Jurkat, Clone E6-1 (cell line): ENCODE data around the genes GBP7 and BRDT.

DNA sequence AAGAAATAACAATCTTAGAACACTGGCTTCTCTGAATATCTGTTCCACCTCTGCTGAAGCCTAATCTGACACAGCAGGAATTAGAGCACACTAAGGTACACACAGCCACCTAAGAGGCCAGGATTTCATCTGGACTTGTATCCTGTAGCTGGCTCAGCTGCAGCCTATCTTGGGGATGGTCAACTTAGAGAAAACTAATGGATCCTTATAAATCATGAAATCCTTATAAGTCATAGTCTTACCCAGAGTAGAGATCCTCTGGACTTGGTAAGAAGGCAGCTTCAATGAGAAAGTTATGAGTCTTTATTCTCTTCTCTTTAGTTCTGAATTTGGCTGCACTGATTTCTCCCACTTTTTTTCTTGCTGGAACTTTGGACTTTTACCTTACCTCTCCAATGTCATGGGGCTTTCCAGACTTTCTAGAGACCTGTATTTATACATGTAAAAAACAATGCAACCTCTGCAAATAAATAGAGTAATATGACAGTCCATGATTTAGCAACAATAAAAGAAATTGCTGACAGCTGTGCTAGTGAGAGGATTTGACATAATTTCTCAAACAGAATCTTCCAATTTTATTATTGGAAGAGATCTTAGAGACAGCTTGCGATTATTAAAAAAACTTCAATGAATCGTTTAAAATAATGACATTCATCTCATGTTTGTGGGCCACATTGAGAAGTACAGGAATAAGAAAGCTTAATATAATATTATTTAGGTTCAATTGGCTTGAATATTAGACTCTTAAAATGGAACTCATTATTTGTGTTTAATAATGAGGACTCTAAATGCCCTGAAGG, at the start of gene GBP7:
TSS of gene GBP7 (minus strand) at position 325 of the 800 bp plus-strand sequence.
- RRBS: no CpG with 5 or more reads among the region's 2 CpGs

- RRBS: no CpG with 5 or more reads among the region's 2 CpGs
Observed at GRCh38 chr1:89453233-89453730, 71.3 kb upstream of the LRRC8B start.

- RRBS: 1% methylated on average over 28 of the region's 64 CpGs
Observed at GRCh38 chr1:89524955-89526017, 657 bp downstream of the LRRC8B start.

GRCh38 chr1:89566449-89567419, 42.1 kb downstream of the LRRC8B start:
- RRBS: no CpG with 5 or more reads among the region's 8 CpGs

GRCh38 chr1:89582568-89583164, 50.3 kb upstream of the LRRC8C start:
- RRBS: no CpG with 5 or more reads among the region's 16 CpGs

DNA sequence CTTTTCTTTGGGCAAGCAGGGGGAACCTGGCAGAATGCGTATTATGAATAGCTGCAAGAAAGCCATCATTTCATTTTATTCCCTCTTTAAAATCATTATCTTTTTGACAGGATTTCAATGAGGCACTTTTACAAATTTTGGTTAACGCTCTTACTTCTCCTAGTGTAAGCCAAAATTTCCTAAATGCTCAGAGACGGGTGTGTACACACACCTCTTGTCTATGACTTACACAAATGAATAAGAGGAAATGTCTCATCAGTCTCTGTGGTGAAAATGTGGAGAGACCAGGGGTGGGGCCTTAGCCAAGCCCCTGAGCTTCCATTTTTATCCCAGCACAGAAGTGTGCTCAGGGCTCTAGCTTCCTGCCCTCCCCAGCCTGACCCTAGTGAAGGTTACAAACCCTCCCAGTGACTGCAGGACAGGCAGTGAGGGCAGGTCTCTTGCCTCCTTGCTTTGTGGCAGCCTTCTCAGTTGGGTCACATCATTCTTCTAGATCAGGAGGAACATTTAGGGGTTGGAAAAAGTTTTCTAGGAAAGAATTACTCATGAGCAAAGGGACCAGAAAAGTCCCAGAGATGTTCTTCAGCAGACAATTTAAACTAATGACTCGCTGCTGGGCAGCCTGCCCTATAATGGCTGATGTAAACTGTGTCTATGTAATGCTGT, 91.8 kb downstream of the LRRC8C start:
- RRBS: no CpG with 5 or more reads among the region's 4 CpGs

GRCh38 chr1:89752929-89753186, 68.0 kb upstream of the LRRC8D start:
- RRBS: no CpG with 5 or more reads among the region's 9 CpGs

DNA sequence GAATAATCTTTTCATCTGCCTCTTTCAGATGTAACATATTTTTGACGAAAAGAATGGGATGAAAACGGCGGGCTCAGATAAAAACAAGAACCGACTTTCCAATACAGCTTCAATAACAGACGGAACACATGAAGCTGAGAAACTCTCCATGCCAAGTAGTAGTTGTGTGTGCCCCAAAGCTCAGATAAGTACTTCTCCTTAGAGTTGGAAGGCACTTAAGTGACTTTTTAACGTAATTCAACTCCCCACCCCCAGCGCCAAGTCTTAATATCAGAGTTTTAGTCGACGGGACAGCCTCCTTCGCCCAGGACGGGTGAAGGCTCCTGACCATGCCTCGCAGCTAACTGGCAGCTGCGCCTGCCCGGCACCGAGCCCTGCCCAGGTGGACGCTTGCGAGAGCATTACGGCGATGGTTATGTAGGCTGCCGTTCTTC, 467 bp upstream of the LRRC8D start:
- RRBS: no CpG with 5 or more reads among the region's 20 CpGs

DNA sequence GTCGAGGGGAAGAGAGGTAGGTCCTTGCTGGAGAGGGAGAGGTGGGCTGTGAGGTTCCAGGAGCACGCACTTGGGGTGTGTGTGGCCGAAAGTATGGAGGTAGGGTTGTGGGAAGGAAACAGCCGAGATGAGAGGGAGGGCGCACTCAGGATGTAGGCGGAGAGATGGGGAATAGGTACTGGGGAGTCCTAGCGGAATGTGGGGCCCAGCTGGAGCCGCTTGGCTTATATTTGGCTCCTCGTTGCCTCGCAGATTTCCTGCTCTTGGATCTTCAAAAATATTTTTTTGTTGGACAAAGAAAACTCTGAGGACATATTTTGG, 1.3 kb downstream of the LRRC8D start:
- RRBS: no CpG with 5 or more reads among the region's 10 CpGs

GRCh38 chr1:89836139-89836636, 15.4 kb downstream of the LRRC8D start:
- RRBS: no CpG with 5 or more reads among the region's 4 CpGs

DNA sequence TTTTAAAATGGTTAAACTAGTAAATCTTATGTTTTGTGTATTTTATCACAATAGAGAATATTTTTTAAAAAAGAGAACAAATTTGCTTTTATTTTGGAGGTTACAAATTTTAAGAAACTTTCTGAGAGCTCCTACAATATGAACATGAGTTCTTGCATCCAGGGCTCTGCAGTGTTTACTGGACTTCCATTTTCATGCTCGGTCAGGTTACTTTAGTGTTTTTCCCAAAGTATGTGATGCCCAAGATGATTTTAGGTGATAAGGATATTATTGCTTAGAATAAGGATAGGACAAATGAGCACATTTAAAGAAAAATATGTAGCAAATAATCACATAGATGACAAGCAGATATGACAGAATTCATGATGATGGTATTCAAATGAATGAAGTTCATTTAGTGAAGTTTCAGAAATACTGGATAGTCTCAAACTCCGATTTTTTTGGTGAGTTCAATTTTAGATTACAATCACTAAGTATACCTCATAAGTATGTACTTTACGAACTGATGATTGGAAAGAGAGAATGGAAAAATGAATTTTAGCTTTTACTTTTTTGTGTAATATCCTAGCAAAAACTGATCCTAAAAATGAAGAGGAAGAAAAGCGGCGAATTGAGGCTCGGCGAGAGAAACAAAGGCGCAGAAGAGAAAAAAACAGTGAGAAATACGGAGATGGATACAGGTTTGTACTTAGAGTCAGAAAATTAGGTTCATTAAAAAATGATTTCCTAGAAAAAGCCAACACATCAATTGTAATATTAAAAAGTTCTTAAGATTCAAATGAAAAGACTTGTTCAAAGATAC, 17.8 kb downstream of the ZNF326 start:
- RRBS: no CpG with 5 or more reads among the region's 9 CpGs

- RRBS: no CpG with 5 or more reads among the region's 3 CpGs
Observed at GRCh38 chr1:90403127-90403697, 313.9 kb downstream of the BARHL2 start.

- RRBS: 92% methylated on average over 20 of the region's 61 CpGs
Observed at GRCh38 chr1:90719298-90720331, 2.5 kb upstream of the BARHL2 start.

GRCh38 chr1:90850853-90851885, 134.1 kb upstream of the BARHL2 start:
- RRBS: 18% methylated on average over 41 of the region's 96 CpGs

DNA sequence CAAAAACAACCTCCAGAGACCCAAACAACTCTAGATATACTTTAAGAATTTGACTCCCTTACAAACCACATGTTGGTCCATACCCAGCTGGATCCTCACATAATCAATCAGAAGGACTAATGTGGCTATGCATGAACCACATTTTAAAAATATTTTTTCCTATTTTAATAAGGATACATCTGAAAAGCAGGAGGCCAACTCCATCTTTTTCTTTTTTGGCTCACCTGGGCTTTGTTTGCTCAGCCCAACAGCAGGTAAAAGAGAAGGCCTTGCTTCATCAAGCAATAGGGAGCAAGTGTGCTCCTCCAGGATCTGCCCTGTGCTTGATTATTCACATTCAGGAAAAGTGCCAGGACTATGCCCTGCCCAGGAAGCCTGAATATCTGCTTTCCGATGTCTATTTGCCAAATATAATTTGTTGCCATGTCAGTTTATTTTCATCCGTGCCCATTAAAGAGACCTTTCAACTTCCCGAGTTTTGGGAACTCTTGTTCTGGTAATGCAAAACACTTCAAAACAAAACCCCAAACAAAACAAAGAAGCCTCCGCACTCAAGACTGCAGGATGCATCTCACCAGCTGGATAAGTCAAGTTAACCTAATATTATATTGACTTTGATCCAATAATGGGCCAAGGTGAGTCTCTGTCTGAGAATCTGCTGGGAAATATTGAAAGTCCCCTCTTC, 185.3 kb downstream of the CDC7 start:
- RRBS: no CpG with 5 or more reads among the region's 4 CpGs

- RRBS: no CpG with 5 or more reads among the region's 7 CpGs
Observed at GRCh38 chr1:91798049-91798687, 87.8 kb downstream of the TGFBR3 start.

DNA sequence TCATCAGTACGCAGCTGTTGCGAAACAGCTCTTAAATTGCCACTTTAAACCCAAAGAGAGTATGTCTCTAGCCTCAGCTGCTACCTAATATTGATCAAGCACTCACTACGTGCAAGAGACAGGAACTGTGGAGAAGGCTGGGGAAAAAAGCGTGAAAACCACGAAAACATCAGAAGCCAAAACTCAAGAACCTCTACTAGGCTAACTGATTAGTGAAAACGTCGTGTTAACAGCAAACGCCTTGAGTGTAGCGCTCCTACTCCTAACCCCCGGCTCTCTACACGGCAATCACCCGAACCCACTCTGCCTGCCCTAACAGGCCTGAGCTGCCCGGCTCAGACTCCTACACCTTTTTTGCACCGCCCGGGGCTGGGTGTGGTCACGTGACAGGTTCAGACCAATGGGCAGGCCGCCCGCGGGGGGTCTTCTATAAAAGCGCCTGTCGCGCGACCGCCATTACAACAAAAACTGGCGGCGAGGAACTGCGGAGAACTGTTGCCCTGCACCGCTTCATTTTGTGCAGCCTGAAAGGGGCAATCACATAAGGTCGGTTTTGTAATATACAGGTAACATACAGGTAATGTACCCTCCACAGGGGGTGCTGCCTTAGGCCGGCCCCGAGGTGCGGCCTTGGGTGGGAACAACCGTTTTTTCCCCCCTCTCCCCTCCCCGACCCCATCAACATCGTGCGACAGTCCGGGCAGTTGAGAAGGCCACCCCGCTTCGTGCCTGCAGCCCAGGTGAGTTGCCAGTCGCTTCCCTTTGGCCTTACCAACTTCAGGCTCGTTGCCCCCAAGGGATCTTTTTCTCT, at the start of gene BRDT:
TSS of gene BRDT (plus strand) at position 459 of the 811 bp plus-strand sequence.
- RRBS: 44% methylated on average over 4 of the region's 41 CpGs

GRCh38 chr1:92484708-92485611, 1.8 kb downstream of the GFI1 start:
- RRBS: 1% methylated on average over 25 of the region's 65 CpGs

- RRBS: no CpG with 5 or more reads among the region's 4 CpGs
Observed at GRCh38 chr1:92588385-92589166, 101.9 kb upstream of the GFI1 start.

- RRBS: no CpG with 5 or more reads among the region's 1 CpG
Observed at GRCh38 chr1:92842770-92843274, 11.0 kb downstream of the RPL5 start.